Measurements from ENCODE around the gene MYL2.

DNA sequence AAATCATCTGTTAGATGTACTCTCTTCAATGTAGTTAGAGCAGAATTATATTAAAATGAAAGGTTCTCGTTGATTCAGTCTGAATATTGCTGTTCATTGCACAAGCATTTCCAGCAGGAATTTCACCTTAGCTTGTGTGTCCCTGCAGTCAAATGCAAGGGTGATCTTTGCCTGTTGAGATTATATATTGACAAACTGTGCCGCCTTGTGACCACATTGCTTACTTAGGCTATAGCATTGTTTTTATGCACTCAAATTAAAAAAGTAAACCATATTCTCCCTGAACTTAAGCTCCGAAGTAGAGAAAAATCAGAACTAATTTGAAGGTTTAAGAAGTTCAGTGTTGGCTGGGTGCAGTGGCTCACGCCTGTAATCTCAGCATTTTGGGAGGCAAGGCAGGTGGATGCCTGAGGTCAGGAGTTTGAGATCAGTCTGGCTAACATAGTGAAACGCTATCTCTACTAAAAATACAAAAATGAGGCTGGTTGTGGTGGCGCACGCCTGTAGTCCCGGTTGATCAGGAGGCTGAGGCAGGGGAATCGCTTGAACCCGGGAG, 39.6 kb downstream of the ATP2A2 start:
- RRBS = no CpG with 5 or more reads among the region's 10 CpGs

GRCh38 chr12:110333639-110334523, 52.8 kb downstream of the ATP2A2 start:
- RRBS = no CpG with 5 or more reads among the region's 4 CpGs

- RRBS = no CpG with 5 or more reads among the region's 16 CpGs
Observed at GRCh38 chr12:110349210-110350199, 54.0 kb downstream of the ANAPC7 start.

DNA sequence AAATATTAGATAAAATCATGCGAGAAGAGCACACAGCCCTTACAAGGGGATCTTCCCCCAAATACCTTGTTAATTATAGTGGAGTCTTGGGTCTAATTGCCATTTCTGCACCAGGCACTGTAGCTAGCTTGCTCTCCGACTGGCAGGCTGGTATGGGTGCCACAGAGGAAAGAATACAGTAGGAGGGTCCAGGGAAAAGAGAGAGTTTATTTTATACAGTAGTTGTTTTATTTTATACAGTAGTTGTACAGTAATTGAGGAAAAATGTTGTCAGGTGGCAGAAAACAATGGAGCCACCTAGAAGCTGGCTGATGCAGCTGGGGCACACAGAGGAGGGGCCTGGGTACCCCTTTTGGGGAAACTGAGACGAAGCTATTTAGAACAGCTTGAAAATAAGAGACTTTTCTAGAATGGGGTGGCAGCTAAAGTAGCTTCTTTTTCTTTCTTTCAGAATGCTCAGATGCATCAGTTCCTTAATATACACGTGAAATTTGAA, 34.7 kb downstream of the TCTN1 start:
- RRBS = no CpG with 5 or more reads among the region's 4 CpGs

DNA sequence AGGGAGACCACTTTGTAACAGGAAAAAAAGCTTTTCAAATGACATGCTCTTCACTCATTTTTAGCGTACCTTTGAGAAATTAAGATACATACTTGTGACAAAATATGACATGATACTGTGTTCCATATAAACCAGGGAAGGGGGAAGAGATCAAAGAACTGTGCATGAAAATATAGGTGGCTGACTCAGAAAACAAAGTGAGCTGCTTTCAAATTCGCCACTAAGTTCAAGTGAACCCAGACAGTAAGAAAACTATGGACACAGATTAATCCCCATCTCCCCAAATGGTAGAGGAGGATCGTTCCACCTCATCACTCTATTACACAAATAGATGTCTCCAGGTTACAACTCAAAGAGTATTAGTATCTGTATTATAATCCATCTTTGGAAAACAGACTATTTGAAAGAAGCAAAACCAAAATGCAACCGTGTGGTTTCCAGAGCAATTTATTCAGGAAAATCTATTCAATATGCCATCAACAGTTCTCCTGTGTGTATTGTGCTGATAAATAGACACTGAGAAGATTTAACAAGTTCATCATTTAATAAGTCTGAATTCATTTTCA, 23.2 kb downstream of the PPP1CC start:
- RRBS = no CpG with 5 or more reads among the region's 4 CpGs

- RRBS = no CpG with 5 or more reads among the region's 4 CpGs
Observed at GRCh38 chr12:110780504-110780868, 37.8 kb upstream of the PPP1CC start.

- RRBS = no CpG with 5 or more reads among the region's 12 CpGs
Observed at GRCh38 chr12:110920511-110920867, at the start of gene MYL2. TSS of gene MYL2 (minus strand) at chr12:110920579.

- RRBS = no CpG with 5 or more reads among the region's 30 CpGs
Observed at GRCh38 chr12:111033333-111033668, 664 bp upstream of the CUX2 start.

DNA sequence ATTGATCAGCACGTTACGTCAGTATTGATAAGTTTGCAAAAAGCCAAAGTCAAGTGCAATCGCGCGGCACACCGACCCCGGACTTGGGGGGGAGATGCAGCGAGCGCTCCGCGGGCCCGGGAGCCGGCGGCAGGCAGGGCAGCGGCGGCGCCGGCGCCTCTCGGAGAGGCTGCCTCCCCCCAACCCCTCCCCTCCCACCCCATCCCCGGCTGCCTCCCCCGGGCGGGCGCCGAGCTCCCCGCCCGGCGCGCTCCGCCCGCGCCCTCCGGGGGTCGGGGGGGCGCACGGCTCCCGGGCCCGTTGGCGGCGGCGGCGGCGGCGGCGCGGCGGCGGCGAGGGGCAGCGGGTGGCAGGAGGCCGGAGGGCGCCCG, 311 bp upstream of the CUX2 start:
- RRBS = 3% methylated on average over 25 of the region's 53 CpGs

DNA sequence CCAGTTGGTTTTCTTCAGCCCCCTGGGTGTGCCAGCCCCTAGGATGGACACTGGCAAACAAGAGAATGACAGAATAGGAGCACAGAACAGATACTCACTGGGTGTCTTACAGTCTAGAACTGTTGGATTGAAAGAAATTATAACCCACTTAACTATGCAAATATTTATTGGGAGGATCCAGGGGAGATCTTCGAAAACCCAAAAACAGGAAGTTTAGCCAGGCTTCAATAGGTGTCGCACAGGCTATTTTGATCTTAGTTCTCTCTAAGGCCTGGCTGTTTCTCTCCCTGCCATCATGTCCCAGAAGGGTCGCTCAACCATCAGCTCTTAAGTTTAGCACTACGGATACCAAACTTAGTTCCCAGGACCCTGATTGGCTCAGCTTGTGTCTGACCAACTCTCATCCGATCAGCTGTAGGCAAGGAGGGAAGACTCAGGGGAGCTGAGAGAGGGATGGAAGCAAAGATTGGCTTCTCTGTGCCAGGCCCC, 13.7 kb downstream of the PHETA1 start:
- RRBS = no CpG with 5 or more reads among the region's 5 CpGs

- RRBS = 2% methylated on average over 6 of the region's 35 CpGs
Observed at GRCh38 chr12:111396945-111397666, 8.6 kb upstream of the SH2B3 start.

DNA sequence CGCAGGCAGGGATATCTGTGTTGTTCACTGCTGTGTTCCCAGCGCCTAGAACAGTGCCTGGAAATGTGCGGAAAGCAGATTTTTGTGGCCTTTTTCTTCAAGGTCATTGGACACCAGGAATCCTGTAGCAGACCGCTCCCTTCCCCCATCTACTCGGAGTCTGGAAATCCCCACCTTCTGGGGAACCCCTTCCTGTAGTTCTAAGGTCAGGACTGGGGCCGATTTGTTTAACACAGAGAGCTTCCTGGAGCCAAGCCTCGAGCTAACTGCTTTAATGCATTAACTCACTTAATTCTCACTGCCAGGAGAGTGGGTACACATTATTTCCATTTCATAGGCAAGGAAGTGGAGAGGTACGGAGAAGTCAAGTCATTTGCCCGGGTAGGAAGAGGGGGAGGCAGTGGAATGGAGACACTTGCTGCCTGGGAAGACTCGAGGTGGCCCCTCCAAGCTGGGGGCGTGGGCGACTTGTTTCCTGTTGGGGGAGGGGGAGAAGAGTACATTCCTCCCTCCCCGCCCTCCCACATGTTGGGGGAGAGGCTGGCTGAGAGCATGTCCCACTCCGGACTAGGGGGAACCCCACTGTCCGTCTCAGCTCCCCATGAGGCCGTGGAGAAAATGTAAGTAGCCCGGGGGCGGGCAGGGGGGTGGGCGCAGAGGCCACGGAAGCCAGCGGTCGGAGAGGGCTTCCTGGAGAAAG, 1.1 kb upstream of the SH2B3 start:
- RRBS = 12% methylated on average over 4 of the region's 22 CpGs

DNA sequence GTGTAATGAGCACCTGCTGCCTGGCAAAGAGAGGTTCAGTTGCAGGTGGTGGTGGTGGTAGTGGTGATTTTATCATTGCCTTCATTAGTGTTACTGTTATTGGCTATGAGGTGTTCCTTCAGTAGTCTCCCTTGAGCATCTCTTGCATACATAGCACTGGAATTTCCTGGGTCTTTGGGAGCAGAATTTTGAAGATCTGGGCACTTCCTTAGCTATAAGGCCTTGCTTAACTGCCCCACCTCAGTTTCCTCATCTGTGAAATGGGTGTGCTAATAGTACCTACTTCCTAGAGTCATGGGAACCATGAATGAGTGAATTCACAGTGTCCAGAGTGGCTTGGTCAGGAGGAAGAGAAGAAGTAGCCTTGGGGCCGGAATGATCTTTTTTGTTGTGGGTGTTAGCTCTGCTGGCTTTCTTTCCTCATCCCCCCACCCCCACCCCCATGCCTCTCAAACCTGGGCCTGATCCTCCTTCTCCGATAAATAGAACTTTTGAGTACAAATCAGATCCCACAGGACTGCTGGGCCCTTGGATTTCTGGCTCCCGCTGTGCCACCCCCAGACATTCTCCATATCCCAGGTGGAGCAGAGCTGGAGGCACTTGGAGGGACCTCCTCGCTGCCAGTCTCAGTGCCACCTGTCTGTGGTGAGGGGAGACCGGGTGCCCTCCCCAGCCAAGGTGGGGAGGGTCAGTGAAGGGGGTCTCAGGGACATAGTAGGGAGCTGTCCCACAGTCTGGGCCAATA, 2.4 kb downstream of the SH2B3 start:
- RRBS = no CpG with 5 or more reads among the region's 5 CpGs

DNA sequence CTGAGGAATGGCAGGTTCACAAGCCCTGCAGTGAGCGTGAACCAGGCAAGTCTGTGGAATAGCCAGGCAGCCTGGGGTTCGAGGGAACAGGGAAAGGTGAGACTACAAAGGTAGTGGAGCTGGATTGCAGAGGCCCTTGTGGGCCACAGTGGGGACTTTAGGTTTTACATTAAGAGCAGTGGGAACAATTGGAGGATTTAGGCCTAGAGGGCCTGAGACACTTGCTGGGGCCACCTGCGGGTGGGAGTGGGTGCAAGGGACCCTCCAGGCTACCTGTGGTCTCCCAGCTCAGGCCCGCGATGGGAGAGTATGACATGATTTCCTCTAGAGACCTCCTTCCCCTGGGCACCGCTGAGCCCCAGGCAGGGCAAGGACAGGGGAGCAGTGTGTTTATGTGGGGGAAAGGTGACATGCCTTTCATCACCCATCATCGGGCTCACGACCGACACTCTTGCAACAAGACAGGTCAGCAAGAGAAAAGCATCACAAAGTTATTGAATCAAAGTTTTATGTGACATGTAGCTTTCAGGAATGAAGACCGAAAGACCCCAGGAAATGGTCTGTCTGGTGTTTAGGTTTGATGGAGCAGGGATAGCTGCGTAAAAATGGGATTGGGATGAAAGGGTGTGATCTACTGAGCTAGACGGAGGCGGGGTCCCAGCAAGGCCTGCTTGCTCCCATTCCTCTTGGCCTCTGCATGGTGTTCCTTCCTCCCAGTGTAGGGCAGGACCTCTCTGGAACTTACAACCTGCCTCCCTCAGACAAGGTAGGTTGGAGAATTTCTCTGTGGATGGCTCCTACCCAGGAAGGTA, 19.9 kb downstream of the SH2B3 start:
- RRBS = no CpG with 5 or more reads among the region's 13 CpGs

DNA sequence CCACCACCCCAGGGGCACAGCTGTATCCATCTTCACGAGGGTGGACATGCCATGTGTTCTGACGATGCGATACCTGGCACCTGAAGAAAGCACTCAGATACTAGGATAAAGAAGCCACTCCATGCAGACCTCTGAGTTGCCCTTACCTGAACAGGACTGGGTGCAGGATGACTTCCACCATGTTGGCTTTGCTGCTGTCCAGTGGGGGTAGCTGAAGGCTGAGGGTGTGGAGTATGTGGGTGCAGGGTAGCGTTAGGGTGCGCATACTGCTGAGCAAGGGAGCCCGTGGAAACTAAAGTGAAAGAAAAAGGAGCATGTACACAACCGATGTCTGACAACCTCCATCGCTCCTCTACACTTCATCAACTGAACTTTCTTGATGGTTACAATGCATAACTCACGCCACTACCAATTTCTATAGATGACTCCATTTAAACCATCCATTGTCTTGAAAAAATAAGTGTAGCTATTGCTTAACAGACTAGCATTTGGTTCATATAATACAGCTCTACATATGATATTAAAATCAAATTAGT, 51.4 kb downstream of the SH2B3 start:
- RRBS = no CpG with 5 or more reads among the region's 9 CpGs

- RRBS = no CpG with 5 or more reads among the region's 46 CpGs
Observed at GRCh38 chr12:111842526-111843235, 653 bp downstream of the MAPKAPK5 start.

DNA sequence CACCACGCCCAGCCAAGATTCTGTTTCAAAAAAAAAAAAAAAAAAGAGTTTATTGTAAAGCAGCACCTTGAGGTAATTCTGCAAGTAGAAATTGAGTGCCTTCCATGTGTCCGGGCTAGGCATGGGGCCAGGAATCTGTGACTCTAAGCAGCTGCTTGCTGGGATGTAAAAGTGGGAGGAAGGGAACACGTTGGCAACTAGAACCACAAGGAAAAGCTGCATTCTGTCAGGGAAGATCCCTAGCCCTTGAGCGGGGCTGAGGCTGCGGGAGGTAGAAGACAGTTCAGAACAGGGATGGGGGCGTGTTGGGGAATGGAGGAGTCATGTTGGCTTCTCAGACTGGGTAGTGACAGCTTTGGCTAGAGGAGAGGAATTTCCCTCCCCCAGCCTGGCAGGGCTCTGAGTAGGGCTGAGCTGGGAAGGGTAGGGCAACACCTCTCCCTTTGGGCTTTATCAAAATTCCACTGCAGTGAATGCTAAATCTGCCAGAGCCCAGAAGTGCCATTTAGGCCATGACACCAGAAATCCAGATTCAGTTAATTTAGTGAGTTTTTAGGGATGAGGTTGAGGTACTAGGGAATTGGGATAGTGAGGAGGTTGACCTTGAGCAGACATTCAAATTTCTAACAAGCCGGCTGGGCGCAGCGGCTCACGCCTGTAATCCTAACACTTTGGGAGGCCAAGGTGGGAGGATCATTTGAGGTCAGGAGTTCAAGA, 3.4 kb upstream of the TRAFD1 start:
- RRBS = no CpG with 5 or more reads among the region's 10 CpGs

GRCh38 chr12:112137180-112137472, 11.8 kb downstream of the TRAFD1 start:
- RRBS = no CpG with 5 or more reads among the region's 1 CpG

DNA sequence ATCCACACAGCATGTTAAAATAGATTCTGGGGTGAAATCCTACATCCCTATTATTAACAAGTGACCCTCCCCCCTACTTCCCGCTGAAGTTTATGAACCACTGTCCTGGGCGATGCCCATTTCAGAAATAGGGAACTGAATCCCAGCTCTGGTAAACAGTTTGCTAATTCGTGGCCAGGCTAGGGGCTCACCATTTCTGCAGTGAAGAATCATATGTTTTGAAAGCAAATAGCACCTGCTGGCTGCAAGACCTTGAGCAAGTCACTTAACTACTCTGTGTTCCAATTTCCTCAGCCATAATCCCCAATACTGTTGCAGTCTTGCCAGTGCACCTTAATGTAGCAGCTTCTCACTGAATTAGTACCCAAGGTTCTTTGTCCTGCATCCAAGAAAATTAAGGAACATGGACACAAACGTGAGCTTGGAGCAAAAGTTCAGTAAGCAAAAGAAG, 642 bp downstream of the OAS1 start:
- RRBS = no CpG with 5 or more reads among the region's 4 CpGs

- RRBS = no CpG with 5 or more reads among the region's 6 CpGs
Observed at GRCh38 chr12:112916137-112916700, 9.5 kb downstream of the OAS1 start.

Measured in AG09319 (cell line).